Mesenteric fat pad (tissue), 1 donor: Measurements from ENCODE around the genes ART4 and MGP.

DNA sequence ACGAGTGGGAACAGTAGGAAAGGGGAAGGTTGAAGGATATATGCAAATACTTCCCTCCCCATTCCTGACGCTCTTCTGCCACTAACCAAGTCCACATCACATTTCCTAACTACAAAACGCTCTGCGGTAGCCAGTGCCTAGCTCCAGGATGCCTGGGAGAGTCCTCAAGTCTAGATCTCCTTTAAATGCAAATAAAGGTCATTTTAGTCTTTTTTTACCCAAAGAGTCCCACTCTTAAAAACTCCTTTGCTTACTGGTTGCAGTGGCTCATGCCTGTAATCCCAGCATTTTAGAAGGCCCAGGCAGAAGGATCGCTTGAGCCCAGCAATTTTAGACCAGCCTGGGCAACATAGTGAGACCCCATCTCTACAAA, 153.1 kb upstream of the ATF7IP start:
- PRO-cap, result no peak

- PRO-cap, result no peak
Observed at GRCh38 chr12:14259988-14261118, 105.1 kb upstream of the ATF7IP start.

GRCh38 chr12:14842384-14842810, 929 bp downstream of the ART4 start:
- PRO-cap, result no peak

DNA sequence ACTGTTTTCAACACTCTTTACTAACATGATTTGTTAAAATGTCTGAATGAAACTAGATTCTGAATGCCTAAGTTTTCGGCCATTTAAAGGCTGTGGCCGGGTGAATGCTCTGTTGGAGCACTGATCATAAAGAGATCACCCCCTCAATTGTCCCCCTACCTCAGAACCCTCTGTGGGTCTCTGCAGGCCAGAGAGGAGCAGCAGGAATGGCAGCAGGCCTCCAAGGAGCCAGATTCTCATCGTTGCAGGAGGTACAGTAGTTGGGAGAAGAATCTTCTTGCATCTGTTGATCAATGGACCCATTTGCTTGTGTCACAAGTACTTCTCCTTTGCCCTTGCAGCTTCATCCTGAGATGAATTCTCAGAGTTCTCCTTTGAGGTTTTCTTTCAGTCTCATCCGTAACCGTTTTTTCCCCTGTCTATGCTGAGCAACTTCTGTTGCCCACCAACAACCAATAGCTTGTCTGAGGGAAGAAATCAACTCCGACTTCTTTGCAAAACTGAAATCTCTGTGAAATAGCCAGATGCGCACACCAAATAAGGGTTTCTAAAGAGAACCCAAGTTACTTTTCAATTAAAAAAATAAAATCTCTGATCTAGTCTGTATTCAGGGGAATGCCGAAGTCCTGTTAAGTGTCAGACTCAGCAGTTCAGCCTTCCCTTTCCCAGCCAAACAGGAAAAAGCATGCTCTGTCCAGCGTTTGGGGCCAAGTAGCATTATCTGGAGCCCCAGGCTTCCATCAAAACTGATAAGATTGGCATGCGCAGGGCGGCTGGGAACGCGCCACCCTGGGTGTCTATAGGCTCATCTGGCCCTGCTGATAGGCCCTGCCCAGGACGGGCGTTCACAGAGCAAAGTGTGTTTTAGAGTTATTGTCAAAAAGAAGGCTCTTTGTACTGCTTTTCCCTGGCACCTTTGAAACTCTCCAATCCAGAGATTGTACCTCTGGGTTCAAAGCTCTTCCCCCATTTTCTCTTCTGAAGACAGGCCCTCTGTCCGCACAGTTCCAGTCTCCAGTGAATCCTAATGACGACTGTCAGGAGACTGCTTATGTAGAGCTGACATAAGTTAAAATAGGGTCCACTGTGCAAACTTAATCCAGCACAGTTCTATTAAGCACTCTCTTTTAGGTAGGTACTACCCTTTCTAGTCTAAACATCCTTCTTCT, at the start of gene ART4:
ART4 (minus strand) TSS at position 716 of the 1,169 bp plus-strand sequence.
- PRO-cap, result no peak

DNA sequence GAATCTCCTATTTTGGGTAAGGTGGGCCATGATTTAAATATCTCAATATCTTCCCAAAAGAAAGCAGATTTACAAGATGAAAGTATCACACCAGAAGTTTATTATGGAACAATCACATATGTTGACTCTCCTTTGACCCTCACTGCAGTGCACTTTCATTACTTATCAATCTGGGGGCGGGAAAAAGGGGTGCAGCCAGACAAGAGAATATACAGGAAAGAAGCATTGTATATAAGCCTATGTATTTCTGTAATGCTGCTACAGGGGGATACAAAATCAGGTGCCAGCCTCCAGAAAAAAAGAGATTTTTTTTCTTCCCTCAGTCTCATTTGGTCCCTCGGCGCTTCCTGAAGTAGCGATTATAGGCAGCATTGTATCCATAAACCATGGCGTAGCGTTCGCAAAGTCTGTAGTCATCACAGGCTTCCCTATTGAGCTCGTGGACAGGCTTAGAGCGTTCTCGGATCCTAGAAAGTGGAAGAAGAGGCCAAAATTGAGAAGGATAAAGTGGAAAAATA, 3.8 kb downstream of the MGP start:
- PRO-cap, result no peak

GRCh38 chr12:14885458-14886336, at the start of gene MGP:
TSS of gene MGP (minus strand) at chr12:14885854.
- PRO-cap, result unidirectional peak, minus-strand start at chr12:14885853

- PRO-cap, result no peak
Observed at GRCh38 chr12:14892777-14893527, 7.3 kb upstream of the MGP start.

DNA sequence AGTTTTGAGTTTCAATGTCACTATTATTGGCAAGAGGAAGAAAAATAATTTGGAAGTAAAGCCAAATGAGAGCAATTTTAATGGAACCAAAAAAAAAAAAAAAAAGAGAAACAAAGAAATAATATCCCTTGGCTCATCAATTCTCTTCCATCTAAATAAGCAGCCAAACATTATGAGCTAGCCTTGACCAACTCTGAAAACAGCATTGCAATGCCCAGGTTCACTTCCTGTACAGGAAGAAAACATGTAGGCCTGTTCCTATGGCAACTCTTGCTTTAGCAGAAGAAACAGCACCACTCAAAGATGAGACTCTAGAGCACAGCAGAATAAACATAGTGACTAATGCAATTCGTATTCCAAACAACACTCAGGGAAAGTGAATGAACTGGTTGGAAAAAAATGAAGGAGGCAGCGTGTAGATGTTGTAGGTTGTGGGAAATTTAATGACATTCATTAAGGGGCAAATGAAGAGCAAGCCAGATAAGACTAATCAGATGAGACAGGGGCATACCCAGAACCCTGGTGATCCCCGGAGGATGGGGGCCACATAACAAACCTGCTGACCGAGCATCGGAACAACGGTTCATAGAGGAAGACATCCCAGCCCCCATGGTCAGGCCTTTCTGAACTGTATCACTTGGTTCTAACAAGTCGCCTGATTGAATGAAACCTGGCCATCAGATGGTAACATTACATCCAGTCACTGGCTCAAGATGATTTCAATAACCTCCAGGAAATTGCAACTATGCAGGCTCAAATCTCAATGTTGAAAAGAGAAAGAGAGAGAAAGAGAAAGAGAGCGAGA, 9.0 kb downstream of the ARHGDIB start:
- PRO-cap, result no peak

GRCh38 chr12:14997781-14998158, 24.9 kb downstream of the PDE6H start:
- PRO-cap, result no peak

GRCh38 chr12:15207011-15207328, 14.2 kb downstream of the RERG start:
- PRO-cap, result no peak

DNA sequence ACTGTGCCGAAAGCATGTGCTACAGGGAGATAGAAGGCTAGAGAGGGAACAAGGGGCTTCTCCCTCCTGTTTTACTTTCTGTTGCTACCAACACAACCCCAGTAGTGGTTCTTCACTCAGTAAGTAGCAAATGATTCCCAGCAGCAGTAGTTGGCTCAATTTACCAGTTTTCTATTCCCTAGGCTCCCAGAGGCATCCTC, 170.3 kb downstream of the EPS8 start:
- PRO-cap, result no peak

DNA sequence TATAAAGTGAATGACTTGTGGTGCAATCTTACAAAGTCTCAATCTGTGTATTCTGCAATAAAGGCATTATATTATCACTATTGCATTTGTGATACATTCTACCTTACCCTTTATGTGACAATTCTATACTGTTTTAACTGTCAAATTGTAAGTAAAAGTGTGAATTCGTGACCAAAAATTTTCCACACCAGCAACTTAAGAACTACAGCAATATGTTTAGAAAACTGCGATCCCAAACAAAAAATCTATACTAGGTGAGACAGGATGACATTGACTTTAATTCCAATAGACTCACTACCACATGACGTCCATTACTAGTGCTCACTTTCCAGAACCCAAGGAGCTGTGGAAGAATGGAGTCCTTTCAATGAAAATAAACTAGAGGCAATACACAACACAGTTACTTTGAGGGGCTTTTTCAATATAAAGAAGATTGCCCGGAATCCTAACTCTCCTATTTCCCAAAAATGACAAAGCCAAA, 1.5 kb downstream of the EPS8 start:
- PRO-cap, result no peak

DNA sequence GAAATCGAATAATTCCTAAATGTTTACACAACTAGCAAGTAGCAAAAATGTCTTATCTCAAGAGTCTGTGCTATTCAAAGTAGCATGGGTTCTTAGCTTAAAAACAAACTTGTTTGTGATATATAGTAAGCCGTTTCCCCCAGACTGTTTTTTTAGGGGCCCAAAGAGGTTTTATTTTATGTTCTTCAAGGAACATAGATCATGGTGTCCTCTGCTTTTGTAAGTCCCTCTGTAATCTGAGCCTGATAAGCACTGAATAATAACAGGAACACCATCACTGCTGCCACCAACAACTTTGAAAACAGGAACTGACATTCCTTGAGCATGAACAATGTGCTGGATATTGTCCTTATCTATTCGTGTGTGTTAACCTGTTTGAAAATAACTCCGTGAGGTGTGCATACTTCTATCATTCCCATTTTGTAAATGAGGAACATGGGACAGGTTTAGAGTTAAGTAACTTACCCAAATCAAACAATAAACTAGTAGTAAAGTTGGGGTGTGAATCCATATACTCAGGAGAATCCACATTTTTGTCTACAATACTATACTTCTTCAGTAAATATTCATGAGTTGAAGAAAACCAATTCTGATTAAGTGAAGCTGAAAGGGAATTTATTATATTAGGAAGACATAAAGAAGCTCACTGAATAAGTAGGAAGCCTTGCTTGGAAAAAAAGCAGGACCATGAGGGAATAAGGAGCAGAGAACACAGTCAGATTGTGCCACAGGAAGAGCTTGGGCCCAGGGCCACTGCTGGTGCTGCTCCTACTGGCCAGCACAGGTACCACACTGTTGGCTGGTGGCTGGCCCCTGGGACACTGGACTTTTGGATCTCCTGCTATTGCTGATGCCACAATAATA, 67.6 kb downstream of the DERA start:
- PRO-cap, result no peak

DNA sequence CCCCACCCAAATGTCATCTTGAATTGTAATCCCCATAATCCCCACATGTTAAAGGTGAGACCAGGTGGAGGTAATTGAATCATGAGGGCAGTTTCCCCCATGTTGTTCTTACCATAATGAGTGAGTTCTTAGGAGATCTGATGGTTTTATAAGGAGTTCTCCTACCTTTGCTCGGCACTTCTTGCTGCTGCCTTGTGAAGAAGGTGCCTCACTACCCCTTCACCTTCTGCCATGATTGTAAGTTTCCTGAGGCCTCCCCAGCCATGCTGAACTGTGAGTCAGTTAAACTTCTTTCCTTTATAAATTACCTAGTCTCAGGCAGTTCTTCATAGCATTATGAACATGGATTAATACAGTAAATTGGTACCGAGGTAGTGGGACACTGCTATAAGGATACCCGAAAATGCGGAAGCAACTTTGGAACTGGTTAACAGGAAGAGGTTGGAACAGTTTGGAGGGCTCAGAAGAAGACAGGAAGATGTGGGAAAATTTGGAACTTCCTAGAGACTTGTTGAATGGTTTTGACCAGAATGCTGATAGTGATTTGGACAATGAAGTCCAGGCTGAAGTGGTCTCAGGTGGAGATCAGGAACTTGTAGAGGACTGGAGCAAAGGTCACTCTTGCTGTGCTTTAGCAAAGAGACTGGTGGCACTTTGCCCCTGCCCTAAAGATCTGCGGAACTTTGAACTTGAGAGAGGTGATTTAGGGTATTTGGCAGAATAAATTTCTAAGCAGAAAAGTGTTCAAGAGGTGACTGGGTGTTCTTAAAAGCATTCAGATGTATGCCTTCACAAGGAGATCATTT, 102.4 kb downstream of the DERA start:
- PRO-cap, result no peak

DNA sequence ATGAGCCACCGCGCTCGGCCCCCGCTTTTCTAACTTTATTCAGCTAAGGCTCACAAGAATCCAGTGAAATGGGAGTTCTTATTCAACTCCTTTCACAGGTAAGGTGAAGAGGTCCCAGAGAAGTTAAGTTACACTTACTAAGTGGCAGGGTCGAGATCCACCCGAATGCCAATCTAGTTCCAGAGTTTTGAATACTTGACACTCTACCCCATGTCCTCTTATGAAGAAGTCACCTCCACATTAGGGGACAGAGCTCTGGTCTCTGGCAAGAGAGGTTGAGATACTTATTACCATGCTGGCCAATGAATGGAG, 2.5 kb downstream of the MGST1 start:
- PRO-cap, result no peak

DNA sequence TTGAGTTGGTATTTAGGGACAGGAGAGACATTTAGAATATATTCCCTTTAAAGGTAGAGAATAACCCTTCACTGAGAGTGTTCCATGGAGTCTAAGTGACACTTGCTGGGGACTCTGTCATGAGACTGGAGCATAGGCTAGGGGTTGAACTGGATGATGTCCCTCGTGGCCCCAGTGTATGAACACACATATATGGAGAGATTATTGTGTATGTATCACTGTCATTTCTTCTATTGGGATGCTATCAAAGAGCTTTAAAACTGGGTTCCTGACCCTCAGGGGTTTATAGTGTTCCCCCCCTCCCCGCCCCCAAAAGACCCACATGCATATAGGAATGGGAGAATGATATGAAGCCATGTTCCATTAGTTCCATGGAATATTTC, 13.2 kb downstream of the MGST1 start:
- PRO-cap, result no peak

DNA sequence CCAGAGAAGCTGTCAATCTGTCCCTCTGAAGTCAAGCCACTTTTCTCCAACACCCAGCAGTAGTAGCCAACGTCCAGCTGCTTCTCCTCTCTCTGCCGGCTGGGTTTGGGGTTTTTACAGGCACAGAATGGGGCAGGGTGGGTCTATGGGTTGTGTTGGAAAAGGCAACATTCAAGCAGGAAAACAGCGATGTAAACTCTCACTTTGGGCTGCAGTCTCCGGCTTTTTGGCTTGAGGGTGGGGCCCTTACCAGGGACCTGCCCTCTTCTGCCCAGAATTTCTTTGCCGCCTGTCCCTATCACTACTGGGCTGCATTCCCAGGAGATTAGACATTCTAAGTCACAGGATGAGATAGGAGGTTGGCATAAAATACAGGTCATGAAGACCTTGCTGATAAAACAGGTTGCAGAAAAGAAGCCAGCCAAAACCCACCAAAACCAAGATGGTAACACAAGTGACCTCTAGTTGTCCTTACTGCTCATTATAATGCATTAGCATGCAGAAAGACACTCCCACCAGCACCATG, 16.4 kb downstream of the CAPZA3 start:
- PRO-cap, result no peak

- PRO-cap, result no peak
Observed at GRCh38 chr12:18907724-18908165, 169.8 kb downstream of the CAPZA3 start.

- PRO-cap, result no peak
Observed at GRCh38 chr12:19150193-19151332, 21.0 kb downstream of the PLEKHA5 start.

- PRO-cap, result no peak
Observed at GRCh38 chr12:19306148-19306706, 133.1 kb upstream of the AEBP2 start.